Cardiac septum (tissue), 1 donor: ENCODE results near the gene NT5C1B.

DNA sequence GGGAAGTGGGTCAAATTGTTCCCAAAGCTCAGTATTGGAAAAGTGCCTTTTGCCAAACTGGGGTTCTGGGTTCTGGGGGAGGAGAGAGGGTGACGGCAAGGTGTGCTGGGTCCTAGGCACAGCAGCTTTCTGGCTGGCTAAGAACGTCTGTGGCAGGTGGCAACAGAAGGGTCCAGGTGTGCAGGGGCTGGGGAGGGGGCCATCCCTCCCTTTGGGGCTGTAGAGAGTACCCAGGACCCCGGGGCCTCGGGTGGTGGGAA is 547 bp downstream of the CYRIA start:
- PRO-cap, result no peak

DNA sequence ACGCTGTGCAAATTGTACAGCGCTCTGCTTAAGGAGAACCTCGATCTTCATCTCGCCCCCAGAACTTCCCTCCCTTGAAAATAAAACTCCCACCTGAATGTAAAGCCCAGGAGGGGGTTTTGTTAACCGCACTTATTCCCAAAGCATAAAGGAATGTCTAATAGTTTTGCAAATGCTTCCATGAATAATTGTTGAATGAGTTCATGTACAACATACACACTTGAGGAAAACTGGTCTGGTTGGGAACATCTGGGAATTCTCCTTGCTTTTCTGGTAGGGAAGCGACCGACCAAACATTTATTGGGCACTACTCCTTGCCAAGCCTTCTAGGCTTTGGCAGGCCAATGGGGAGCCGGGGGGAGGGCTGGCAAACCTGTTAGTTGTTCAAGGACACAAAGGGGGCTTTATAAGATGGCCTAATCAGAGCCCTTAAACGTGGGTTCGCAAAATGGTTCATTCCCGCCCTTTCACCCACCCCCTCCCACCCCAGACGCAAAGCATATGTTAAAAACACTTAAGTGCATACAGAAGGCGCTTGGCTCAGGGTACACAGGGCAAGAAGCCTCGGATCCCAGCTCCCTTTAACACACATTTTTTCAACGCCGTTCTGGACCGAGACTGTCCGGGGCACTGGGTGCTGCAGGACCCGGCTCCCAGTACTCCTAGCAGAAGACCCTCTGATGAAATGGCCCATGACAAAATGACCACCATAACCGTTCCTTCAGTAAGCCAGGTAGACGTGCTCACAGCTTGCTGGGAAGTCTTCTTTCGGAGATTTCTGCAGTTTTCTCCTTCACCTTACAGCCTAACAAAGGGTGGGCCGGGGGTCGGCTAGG is 828 bp upstream of the VSNL1 start:
- PRO-cap, result no peak

- PRO-cap, result no peak
Observed at GRCh38 chr2:17618965-17619164, 78.4 kb downstream of the VSNL1 start.

GRCh38 chr2:17751437-17751828 is 2.2 kb downstream of the SMC6 start:
- PRO-cap, result no peak

GRCh38 chr2:18297596-18298056 is 262.8 kb downstream of the RDH14 start:
- PRO-cap, result no peak

DNA sequence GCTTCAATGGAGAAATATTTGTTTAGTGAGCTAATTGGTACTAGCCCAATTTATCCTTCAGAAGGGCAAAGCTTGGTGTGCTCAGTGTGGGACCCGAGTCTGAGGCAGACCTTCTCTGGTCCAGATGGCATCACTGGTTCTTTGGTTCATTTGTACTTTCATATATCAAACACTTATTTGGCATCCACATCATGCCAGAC is 248.9 kb downstream of the RDH14 start:
- PRO-cap, result no peak

DNA sequence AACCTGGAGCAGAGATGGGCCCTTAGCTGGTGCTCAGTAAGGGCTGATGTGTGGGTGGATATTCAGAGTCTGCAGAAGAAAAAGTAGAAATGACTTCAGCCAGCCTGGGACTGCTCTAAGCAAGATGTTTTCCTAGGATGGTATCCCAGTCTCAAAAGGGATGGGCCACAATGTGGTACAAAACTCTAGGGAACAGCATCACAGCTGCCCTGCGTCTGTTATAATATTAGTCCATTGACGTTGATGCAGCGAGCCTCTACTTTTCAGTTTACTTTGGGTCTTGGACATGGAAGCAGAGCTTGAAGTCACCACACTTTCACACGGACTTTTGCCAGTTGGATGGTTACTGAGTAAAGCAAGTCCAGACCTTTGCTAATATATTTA is 105.8 kb downstream of the RDH14 start:
- PRO-cap, result no peak

DNA sequence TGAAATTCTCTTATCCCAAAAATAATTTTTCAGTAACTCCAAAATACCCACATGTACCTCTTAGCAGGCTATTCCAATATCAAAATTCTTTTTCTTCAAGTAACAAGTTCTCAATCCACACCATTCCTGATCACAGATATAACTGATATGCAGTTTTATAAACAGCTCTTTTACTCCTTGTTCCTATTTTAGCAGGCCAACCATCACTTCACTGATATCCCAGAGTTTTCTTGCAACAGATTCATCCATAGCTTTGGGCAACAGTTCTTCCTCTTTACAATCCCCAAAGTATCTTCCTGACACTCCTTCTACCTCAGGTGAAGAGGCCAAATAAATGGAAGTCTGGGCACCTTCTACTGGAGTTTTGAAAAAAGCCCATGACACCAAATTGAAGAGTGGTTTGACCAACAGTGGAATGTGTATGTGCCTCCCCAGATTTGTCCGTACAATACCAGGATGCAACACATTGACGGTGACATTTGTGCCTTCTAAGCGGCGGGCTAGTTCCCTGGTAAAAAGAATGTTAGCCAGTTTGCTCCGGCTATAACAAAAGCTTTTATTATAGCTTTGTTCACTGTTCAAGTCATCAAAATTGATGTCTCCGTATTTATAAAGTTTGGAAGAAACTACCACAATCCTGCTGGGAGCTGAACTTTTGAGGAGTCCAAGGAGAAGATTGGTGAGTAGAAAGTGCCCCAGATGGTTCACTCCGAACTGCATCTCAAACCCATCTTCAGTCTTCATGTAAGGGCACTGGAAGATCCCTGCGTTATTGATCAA is 5.3 kb downstream of the RDH14 start:
- PRO-cap, result no peak

GRCh38 chr2:18559677-18560551 is 539 bp downstream of the RDH14 start:
- PRO-cap, result bidirectional peak, plus-strand start at chr2:18560197, minus-strand start at chr2:18560039; bidirectional peak, plus-strand start at chr2:18560385, minus-strand start at chr2:18560484

DNA sequence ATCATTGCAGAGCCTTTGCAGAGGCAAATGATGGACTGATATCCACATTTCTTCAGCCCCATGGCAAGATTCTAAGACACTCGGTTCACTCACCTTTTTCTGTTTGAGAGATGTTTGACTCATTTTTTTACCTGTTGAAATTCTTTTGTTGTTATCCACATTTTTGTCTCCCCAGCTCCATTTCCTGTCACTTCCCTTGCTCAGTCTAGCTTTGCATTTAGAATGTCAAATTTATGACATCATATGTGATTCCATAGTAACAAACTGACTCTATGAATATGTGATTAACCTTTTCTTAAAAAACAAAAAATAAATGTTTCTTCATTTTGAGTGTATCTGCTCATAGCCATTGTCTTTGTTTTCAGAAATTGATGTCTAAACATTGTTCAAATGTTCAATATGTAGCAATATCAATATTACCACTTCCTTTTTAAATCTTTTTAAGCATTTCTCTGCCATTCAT is at the start of gene NT5C1B:
NT5C1B (minus strand) TSS at position 224 of the 463 bp plus-strand sequence.
- PRO-cap, result no peak

GRCh38 chr2:18791312-18791678 is 201.9 kb upstream of the NT5C1B start:
- PRO-cap, result no peak

GRCh38 chr2:19347885-19348884 is 10.2 kb downstream of the OSR1 start:
- PRO-cap, result bidirectional peak, plus-strand start at chr2:19348102, minus-strand start at chr2:19348008

DNA sequence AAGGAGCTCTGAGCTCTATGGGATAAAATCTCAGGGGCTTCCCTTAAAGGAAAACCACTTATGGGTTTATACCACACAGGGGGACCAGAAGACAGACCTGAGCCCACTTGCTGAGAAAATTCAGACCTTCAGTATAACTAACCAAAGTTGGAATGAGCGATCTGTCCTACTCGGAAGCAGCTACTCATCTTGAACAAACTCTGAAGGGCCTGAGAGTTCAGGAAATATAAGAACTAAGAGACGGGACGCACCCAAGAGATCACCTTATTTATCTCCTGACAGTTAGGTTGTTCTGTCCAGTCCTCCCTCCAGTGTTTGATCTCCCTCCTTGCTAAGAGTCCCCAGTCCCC is 239.1 kb upstream of the OSR1 start:
- PRO-cap, result no peak

GRCh38 chr2:19747367-19747618 is 154.5 kb downstream of the TTC32 start:
- PRO-cap, result no peak

DNA sequence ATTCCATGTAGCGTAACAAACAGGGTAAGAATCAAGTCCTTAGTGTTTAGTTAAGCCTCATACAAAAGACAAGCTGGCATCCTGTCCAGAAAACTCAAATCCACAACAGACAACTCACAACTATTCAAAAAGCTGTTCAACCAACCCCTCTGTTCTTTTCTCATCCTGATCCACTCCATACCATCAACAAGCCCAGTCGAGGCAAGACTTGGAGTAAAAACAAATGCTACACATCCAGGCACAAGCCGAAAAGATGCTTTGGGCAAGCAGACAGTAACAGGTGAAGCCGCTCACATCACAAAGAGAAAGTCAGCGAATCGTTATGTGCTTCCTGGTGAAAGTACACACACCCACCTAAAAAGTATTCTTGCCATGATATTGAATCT is 1.4 kb downstream of the TTC32 start:
- PRO-cap, result no peak

GRCh38 chr2:20050122-20051092 is 1.0 kb downstream of the LAPTM4A start:
- PRO-cap, result unidirectional peak, plus-strand start at chr2:20050450; bidirectional peak, plus-strand start at chr2:20050888, minus-strand start at chr2:20050828

GRCh38 chr2:20066348-20066837 is 15.0 kb upstream of the LAPTM4A start:
- PRO-cap, result no peak

GRCh38 chr2:20129057-20130030 is 77.9 kb upstream of the LAPTM4A start:
- PRO-cap, result no peak

DNA sequence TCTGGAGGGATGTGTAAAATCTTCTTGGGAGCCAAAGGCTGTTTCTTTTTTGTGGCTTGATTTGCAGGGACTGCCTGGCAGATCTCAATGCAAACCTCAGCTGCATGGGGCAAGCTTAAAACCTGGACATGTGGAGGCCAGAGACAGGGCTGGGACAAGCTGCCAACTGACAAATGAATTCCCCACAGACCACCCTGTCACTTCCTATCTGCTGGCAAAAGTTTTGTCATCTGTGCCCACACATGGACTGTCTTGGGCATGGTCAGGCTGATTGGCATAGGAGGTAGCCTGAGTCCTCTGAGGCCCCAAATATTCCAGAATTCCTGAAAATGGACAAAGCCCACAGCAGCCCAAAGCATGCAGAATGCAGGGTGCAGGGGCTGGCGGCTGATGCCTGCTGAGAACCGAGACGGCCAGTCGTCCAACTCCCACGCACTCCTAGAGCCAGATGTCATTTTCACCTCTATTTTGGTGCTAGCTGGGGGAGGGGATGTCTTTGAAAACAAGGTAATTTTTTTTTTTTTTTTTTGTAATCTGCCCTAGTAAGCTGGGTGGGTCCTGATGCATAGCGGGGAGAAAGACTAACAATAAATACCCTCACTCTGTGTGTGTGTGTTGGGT is 73.8 kb downstream of the SDC1 start:
- PRO-cap, result no peak

GRCh38 chr2:20197407-20197892 is 27.5 kb downstream of the SDC1 start:
- PRO-cap, result no peak